Colonic mucosa (tissue), 1 donor: ENCODE results near the gene STXBP3.

- PRO-cap, result no peak
These were observed 1280.3 kb upstream of the PRMT6 start for GRCh38 chr1:105776133-105776600.

- PRO-cap, result bidirectional peak, plus-strand start at chr1:107057583, minus-strand start at chr1:107057474
These were observed 753 bp downstream of the PRMT6 start for GRCh38 chr1:107056900-107057953.

- PRO-cap, result no peak
These were observed 165.8 kb downstream of the NTNG1 start for GRCh38 chr1:107306710-107307006.

- PRO-cap, result no peak
These were observed 135.5 kb downstream of the VAV3 start for GRCh38 chr1:107829473-107829879.

DNA sequence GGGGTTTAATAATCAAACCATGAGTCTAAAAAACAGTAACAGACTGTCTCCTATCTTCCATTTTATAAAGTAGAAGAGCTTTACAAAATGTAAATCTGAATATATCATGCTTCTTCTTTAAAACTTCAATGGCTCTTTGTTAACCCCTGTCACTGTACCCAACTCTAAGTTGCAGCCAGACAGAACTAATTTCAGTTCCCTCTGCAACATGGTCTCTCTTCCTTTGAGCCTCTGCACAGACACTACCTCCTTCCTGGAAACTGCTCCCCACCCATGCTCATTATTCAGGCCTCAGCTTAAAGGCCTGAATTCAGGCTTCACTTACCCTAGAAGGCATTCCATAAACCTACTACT is 2.7 kb upstream of the EEIG2 start:
- PRO-cap, result no peak

DNA sequence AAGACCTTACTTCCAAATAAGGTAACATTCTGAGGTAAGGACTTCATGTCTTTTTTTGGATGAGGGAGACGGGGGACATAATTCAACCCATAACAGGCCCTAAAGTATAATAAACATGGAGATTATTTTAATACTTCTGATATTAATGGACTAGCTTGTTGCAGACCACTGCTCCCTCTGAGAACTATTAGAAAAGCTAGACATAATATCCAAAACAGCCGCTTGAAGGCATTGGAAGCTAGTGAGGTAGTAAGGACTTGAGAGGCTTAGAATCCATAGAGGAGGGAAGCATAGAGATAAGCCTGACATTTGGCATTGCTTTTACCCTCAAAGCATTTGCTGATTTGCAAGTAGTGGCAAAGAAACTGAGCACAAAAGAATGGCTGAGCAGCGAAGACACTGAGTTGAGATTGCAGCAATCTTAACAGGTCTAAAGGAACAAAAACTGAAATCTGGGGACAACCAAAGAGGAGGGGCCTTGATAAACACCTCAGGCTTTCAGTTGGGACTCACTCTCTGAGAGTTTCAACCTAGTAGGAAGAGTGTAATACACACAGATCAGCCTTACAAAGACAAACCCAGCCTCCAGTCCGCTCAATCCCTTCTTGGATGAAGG is 43.1 kb downstream of the EEIG2 start:
- PRO-cap, result no peak

DNA sequence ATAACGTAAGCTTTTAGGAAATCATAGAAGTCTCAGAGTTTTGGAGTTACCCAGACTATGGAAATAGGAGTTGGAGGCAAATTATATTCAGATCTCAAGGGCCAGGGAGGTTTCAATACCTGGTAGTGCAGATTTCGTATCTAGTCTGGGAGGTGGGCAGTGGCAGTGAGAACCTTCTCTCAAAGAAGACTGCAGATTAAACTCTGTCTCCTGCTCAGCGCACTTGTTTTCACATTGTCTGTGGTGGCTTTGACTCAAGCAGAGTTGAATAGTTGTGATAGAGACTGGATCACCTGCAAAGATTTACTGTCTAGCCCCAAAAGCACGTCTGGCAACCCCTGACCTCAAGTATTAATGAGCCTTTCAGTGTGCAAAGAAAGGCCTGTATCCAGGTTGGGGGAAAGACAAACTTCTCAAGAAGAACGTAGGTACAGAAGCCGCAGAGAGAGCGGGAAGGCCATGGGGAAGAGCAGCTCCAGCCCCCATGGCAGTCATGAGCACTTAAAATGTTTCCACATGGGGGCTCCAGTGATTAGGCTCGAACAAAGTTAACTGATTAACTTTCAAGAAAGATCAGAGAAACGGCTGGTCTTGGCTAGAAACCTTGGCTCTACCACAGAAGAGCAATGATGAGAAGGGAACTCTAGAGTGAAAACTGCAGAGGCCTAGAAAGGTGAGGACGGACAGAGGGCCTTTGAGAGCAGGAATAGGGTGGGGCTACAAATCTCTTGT is 15.3 kb downstream of the HENMT1 start:
- PRO-cap, result no peak

DNA sequence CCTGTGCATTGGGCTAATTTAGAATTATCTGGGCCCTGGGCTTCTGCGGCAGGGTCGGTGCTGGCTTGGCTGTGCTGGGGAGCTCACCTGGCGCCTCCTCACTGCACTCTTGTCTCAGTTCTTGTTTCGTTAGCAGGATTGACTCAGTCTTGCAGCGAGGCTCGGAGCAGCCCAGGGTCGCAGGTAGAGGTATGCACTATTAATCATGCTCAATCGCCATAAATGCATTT is 1.3 kb downstream of the PRPF38B start:
- PRO-cap, result bidirectional peak, plus-strand start at position 146 of the sequence, minus-strand start at position 111 of the sequence

- PRO-cap, result bidirectional peak, plus-strand start at chr1:108746691, minus-strand start at chr1:108746449
These were observed at the start of gene STXBP3 for GRCh38 chr1:108746136-108746864. STXBP3 (plus strand) TSS chr1:108746674.

DNA sequence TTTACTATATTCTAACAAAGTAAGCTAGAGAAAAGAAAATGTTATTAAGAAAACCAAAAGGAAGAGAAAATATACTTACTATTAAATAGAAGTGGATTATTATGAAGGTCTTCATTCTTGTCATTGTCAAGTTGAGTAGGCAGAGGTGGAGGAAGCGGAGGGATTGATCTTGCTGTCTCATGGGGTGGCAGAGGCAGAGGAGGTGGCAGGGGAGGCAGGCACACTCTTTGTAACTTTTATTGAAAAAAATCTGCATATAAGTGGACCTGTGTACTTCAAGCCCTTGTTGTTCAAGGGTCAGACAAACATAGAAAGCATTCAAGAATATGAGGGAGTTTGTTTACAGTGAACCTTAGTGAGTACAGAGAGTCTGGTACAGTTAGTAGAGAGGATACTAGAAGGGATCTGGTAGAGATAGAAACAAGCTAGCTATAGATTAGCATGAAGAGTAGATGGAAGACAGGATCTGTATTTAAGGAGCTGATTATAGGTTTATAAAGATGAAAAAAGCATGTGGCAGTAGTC is 22.7 kb downstream of the STXBP3 start:
- PRO-cap, result no peak

DNA sequence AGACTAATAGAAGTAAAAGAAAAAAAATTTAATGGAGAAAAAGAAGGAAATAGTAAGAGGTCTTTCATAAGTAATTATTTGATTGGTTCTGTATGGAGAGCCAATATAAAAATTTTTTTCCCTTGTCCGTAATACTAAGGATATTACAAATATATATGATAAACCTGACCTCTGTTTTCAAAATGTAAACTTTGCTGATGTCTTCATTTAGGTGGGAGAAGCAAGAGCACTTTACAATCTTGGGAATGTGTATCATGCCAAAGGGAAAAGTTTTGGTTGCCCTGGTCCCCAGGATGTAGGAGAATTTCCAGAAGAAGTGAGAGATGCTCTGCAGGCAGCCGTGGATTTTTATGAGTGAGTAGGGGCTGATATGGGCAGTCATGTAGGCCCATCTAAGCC is 21.0 kb downstream of the GPSM2 start:
- PRO-cap, result no peak

- PRO-cap, result no peak
These were observed 15.5 kb downstream of the CLCC1 start for GRCh38 chr1:108947460-108948422.

DNA sequence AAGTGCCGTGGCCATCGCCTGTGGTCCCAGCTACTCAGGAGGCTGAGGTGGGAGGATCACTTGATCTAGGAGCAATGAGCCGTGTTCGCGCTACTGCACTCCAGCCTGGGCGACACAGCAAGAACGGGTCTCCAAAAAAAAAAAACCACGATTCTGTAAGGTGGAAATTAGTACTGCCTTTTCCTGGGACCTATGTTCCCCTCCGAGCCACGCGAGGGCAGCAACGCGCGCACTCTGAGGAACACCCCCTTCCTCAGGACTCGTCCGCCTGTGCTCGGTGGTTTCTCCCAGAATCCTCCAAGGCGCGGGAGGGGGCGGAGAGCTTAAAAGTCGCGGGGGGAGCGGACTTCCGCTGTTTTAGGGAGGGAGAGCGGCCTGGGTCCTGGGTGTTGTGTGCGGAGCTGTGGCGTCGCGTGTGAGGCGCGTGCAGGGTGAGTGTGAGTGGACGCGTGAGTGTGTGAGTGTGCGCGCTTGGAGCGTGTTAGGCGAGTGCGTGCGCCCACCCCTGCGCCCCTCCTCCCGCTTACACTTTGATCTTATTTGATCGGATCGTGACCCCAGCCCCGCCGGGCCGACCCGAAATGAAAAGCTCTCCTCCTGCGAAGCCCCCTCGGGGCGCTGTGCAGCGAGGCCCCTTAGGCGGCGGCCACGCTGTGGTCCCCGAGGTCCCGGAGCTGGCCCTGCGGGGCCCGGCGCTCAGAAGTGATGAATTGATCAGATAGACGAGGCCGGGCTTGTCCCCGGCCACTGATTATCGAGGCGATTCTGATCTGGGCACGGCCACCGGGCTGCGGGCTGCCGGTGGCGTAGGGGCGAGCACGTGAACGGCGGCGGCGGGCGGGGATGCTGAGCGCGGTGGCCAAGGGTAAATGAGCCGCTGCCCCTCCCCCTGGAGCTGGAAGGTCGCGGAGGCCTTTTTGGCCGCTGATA is 9.5 kb downstream of the TMEM167B start:
- PRO-cap, result bidirectional peak, plus-strand start at position 355 of the sequence, minus-strand start at position 191 of the sequence

GRCh38 chr1:109250652-109251213 is 1.4 kb downstream of the CELSR2 start:
- PRO-cap, result no peak

DNA sequence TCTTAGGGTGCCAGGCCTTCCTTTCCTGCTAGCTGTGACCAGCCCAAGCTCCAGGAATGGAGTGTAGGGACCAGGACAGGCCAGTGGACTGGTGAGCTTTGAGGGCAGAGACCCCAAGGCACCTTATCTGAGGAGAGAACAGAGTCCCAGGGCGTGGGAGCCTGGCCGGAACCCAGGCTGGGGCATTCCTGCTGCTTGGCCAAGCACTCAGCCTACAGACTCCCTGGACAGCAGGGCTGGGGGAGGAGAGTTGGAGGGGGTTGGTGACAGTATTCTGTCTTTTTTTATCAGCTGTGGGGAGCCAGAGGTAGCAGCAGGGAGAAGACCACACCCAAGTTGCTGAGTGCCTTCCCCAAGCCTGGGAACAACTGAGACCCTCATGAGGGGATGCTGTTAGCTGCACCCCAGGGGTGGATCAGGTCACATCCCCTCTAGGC is 4.8 kb downstream of the CELSR2 start:
- PRO-cap, result no peak

- PRO-cap, result bidirectional peak, plus-strand start at chr1:109277802, minus-strand start at chr1:109277507
These were observed 5.4 kb downstream of the PSRC1 start for GRCh38 chr1:109277394-109278159.

GRCh38 chr1:109314246-109315007 is 7.6 kb upstream of the MYBPHL start:
- PRO-cap, result no peak

DNA sequence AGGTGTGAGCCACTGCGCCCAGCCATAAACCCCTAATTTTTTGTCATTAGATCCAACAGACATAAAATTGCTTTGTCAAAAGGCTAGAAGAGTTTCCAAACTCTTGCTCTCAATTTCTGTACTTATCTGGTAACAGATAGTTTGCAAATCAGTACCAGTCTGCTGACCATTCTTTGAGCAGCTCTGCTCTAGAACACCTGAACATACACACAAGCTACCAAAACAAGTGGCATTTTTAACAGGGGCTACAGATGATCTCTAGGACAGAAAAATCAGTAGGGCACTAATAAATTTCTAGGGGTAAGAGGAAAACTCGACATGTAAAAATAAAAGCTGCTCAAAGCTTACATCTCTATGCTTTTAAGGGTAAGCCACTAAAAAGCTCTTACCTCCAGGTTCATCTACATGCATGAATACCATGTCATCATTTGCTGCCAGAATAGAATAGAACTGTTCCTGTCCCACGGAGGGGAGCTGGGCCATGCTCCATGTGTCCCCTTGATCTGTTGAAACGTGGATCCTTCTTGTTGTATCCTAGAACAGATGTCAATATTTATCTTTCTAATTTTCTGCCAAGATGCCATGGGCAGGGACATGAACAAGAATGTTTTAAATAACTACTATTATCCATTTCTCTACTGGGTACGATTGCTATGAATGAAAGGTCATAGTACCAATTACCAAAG is 35.0 kb upstream of the MYBPHL start:
- PRO-cap, result no peak

DNA sequence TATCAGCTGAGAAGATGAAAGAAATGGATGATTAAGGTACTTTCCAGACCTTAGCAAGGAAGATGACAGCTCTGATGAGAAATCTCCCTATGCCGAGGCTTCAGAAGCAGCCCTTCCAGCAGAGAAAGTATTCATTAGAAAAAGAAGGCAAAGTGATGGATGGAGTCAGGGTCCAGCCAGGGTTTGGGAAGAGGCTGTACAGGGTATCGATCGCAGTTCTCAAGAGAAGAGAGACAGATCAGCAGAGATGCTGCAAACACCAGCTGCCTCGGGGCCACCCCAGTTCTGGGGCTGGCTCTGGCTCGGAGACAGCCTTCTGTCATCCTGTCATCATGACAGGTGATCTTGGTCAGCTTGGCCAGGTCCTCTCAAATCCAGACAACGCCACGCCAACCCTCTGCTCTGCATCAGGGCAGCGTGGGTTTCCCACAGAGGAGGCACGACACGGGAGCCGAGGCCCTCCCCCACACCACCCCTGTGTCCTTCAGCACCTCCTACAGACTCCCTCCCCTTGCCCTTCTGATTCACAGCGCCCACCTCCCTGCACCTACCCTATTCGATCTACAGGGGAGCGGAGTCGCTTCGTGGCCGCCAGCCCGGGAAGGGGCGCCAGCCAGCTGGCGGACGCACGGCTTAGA is 659 bp upstream of the ATXN7L2 start:
- PRO-cap, result no peak

DNA sequence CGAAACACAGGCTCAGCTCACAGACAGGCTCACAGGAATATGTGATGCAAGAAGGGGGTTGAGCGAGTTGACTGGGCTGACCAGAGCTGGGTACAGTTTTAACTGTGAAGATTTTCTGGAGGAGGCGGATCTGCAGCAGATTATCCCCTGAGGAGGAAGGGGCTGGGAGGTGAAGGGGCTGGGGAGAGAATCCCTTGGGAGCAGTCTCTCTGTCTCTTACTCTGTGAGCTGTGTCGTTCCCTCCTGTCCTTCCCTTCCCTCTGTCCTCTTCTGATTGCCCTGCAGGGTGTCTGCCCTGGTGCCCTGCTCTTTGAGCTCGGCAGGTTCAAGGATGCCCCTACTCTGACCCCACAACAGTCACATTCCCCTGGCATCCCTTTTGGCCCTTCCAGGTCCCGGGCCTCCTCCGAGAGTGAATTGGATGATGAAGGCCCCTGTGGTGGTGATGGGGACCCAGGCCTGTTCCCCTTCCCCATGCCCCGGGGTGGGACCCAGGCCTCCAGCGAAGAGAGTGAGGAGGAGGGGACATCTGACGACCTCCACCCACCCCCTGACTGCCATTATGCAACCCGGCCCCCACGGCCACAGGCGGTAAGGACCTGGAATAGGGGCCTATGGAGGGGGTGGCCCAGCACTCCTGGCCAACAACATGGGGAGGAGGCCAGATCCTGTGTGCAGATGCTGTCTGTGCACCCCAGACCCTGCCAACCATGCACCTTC is 4.2 kb upstream of the CYB561D1 start:
- PRO-cap, result no peak